Mesenchymal stem cell of the bone marrow (primary cell): ENCODE measurements around a stretch of chr16.

GRCh38 chr16:57379224-57380009, 7.1 kb downstream of the CX3CL1 start:
- CAGE, long polyA plus RNA: no peak

GRCh38 chr16:57475729-57476285, 10.5 kb downstream of the DOK4 start:
- CAGE, long polyA plus RNA: no peak

- CAGE, long polyA plus RNA: no peak
Measured at GRCh38 chr16:57483830-57484465, 2.3 kb downstream of the DOK4 start.

DNA sequence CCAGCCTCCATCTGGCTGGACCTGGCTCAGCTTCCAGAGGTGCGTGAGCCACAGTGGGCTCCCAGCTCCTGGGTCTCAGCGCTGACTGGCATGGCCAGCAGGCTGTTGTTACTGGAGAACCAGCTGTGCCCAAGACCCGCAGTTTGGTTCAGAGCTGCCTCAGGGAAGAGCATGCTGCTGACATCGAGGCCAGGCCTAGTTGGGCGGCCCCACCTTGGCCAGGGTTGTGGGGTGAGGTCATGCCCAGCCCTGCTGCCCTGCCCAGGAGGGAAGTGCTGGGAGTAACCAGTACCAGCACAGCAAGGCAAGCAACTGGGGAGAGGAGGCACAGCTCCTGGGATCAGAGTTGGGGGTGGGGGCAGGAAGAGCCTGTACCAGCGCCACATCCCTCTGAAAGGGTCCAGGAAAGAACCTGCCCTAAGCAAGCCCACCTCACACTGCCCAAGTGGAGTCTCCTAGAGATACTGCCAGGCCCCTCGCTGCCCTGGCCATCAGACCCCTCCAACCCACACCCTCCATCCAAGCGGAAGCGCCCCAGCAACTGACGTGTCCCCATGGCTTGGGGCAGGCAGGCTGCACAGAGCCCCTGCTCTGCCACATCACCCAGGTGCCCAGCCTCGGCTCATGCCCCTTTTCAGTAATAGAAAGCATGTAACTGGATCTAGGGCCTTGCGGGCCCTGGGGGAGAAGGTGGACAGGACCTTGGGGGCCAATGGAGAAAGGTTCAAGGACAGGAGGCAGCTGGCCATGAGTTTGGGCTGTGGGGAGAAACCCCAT, 1.0 kb downstream of the DOK4 start:
- CAGE, long polyA plus RNA: no peak

GRCh38 chr16:57486929-57487545, 744 bp upstream of the DOK4 start:
- CAGE, long polyA plus RNA: no peak

DNA sequence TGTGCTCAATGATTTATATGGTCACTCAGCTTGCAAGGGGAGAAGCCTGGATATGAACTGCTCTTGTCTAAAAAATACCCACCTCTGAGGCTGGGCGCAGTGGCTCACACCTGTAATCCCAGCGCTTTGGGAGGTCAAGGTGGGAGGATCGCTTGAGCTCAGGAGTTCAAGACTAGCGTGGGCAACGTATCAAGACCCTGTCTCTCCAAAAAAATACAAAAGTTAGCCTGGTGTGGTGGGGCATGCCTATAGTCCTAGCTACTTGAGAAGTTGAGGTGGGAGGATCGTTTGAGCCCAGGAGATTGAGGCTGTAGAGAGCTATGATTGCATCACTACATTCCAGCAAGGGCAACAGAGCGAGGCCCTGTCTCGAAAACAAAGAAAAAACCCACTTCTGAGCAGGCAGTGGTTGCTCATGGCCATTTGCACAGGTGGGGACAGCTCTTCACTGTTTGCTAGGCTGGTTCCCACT, 4.3 kb upstream of the ADGRG1 start:
- CAGE, long polyA plus RNA: no peak

GRCh38 chr16:57630415-57631394, 2.3 kb downstream of the ADGRG1 start:
- CAGE, long polyA plus RNA: no peak

DNA sequence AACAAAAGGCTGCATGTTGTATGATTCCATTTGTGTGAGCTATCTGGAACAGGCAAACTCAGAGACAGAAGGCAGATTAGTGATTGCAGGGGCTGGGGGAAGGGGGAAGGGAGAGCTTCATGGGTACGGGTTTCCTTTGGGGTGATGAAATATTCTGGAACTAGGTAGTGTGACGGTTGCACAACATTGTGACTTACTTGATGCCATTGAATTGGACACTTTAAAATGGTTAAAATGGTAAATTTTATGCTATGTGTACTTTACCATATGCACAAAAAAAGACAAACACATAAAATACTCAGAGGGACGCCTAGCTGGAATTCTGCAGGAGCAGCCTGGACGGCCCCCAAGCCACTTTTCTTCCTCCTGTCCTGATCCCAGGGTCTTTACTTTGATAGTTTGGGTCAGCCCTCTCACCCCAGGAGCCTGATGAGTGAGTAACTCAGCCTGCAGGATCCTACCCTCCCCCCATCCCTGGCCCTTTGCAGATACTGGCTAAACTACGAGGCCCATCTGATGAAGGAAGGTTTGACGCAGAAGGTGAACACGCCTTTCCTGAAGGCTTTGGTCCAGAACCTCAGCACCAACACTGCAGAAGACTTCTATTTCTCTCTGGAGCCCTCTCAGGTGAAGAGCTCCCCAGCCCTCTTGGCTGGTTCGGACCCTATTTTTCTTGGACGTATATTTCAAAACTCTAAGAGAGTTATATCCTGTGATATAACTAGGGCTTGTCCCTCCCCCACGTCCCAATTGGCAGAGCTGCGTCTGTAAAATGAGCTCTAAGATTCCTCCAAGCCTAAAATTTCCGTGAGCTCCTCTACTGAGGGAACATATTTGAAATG, 7.8 kb downstream of the ADGRG3 start:
- CAGE, long polyA plus RNA: no peak

- CAGE, long polyA plus RNA: no peak
Measured at GRCh38 chr16:57703812-57704211, 9.2 kb downstream of the DRC7 start.

DNA sequence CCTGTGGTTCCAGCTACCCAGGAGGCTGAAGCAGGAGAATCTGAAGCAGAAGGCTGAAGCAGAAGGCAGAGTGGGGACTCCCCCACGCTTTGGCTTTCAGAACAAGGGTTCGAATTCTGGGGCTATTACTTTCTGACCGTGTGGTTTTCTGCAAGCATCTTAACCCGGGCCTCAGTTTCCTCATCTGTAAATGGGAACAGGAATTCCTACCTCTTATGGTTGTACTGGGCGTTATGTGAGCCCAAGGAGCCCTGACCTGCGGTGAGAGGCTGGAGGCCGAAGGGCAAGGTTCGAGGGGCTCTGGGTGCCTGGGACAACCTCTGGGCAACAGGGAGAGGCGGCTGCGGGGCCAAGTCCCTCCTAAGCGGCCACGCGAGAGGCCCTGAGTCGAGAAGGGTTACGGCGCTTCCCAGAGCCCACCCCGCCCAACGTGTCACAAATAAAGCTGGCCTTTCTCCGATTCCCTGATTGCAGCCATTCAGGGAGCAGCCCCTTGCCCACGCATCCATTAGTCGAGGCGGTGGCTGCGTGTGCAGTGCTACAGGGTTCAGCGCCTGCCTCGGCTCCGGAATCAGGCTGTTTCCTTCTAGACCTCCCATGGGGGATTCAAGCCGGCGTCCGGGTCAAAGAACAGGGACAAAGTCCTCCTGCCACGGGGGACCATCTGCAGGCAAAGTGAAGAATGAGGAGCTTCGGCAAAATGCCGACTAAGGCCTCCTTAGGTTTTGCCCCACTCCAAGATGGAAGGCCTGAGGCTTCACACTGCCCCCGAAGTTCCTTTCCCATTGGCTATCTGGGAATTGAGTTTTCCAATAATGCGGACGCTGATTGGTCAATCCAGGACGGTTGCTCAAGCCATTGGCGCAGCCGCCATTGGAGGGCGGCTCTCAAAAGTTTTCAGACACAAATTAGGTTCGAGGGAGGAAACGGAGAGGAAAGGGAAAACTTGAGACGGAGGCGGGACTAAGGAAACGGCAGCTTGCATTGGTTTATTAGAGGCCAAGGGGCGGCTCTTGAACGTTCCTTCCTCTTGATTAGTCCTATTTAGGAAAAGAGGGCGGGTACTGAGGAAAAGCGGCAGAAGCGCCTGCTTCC, 655 bp upstream of the KATNB1 start:
- CAGE, long polyA plus RNA: no peak

DNA sequence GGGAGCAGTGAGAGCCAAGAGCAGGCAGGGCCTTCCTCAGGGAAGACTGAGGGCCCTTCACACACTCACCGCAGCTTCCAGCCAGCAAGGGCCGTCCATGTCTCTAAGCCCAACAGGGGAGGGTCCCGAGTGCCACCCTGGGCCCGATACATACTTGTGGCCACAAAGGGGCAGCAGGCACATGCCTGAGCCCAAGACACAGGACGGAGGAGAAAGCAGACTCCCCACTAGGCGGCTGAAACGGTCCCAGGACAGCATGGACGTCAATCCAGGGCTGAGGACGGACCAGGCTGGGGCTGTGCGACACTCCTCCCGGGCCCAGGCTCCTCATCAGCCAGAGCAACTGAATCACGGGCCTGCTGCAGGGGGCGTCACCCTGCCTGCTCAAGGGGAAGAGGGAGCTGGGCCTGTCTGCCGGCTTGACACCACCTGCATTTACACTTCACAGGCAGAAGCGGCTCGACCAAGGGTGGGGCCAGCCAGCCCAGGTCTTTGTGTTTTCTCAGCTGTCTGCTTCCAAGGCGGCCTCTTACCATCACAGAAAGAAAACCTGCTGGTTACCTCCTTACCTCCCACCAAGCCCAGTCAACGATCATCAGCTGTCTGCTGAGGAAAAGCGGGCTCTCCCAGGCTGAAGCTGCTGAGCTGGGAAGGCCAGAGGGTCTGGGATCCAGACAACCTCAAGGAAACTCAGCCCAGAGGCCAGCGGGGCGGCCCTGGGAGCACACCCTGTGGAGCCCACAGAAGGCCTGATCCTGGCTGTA, 26.5 kb downstream of the KIFC3 start:
- CAGE, long polyA plus RNA: no peak

DNA sequence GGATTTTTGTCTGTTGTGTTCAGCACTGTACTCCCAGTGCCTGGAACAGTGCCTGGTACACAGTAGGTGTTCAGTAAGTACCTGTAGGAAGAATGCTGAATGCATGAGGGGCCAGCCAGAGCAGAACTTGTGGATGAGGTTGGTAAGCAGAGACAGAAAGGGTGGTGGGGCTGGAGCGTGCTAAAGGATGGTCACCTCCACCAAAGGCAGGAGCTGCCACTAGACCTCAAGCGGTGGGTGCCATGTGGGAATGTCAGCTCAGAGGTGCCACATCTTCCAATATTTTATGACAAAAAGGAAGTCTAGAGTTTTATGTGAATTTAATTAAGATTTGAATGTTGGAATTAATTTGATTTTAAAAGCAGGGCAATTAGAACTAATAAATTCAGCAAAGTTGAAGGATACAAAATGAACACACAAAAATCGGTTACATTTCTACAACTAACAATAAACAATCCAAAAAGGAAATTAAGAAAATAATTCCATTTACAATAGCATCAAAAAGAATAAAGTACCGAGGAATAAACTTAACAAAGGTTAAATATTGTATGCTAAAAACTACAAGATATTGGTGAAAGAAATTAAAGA, 25.6 kb downstream of the KIFC3 start:
- CAGE, long polyA plus RNA: no peak

DNA sequence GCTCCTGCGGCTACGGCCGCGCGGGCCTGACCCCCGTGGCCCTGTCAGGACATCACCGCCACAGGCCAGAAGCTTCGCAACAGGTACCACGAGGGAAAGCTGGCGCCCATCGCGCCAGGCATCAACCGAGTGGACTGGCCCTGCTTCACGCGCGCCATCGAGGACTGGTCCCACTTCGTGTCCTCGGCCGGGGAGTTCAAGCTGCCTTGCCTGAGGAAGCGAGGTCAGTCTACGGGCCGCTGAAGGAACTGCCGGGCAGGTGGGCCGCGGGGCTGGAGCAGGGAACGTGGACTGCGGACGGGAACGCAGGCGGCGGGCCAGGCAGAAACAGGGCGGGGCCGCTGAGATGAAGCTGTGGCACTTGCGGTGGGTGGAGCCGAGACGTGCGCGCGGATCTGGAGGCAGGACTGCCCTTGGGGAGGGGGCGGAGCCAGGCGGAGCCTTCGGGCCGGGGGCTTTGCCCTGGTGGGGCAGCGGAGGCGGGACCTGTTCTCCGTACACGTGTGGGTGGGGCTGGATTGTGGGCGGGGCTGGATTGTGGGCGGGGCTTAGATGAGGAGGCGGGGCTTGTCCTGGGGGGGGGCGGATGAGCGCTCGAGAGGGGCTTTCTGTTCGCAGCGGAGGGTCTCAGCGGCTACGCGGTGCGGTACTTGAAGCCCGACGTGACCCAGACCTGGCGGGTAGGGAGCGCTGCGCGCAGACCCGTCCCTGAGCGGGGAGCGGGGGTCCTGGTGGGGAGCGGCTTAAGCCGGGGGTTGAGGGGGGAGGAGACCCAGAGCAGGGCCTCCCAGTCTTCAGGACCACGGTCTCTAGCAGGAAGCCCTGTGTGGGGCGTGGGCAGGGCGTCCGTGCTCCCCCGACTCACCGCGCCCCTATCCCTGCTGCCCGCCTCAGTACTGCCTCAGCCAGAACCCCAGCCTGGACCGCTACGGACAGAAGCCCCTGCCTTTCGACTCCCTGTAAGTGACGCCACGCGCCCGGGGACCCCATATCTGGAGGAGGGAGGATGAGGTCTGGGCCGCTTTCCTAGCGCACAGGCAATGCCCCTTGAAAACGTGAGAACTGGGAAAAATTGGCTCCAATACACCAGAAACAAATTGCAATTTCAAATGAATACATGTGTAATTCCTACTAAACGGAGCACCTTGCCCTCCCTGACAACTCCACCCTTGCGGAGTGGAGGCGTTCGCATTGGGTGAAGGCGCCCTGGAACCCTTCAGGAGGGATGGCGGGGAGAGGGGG, 8.7 kb downstream of the TEPP start:
- CAGE, long polyA plus RNA: no peak

DNA sequence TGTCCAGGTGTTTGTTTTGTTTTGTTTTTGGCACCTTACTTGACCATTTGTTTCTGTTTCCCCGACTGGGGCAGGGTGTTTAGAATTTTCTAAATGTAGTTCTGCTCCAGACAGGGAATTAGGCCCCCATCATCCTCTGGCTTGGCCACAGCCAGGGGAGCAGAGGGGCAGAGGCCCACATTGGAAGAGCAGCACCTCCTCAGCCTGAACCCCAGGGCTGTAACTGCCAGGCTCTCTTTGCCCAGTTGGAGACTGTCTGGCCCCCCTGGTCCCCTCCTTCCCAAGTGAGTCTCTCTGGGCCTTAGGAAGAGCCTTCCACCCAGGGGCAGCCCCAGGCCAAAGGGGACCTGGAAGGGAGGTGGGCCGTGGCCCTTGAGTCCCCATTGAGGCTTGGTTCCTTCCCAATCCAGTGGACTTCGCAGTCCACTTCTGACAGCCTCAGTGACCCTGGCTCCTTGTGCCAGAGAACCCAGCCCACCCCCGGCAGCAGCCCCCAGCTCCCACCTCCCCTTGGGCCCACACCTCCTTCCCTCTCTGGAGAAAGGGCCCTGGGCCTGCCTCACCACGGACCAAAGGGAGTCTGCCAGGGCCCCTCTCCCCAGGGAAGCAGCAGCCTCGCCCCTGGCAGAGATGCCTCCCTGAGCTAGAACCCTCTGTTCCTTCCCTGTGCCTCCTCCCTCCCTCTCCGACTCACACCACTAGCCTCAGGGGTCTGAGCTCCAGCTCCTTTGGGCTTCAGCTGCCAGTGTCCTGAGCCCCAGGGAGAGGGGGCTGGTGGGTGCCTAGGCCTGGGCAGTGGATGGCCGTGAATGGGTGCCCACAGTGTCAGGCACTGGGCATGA, 20.2 kb downstream of the MMP15 start:
- CAGE, long polyA plus RNA: no peak

GRCh38 chr16:58159432-58160403, 30.5 kb upstream of the CFAP20 start:
- CAGE, long polyA plus RNA: no peak

DNA sequence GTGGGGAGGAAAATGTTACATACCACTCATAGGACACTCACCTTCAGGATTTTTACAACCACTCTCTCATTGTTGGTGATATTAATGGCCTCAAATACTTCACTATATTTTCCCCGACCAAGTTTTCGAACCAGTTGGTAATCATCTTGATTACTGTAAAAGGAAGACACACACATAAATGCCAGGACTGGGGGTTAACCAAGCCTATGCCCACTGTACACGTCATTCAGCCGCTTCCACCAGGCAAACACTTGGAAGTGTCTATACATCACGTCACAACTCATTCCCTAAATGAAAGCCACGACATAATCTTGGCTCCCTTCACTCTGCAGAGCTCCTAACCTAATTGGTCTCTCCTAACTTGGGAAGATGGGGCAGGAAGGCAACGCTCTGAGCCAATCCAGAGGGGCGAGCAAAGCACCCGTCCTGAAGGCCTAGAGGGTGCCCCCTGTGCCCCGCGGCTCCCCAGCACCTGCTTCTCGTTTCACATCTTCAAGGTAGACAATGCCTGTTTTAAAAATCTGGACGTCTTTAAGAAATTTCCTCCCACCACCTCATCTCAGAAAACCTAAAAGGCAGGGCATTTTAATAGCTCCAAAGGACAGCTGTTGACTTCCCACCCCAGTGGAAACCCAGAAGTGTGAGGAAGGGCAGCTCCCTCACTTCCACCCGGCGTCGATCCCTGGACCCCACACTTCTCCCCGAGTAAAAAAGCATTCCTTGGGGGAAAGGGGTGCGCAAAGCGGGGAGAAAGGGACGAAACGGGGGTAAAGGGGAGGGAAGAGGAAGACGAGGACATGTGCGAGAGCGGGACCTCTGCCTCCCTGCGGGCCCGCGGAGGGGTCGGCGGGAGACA, 986 bp downstream of the CSNK2A2 start:
- CAGE, long polyA plus RNA: no peak

DNA sequence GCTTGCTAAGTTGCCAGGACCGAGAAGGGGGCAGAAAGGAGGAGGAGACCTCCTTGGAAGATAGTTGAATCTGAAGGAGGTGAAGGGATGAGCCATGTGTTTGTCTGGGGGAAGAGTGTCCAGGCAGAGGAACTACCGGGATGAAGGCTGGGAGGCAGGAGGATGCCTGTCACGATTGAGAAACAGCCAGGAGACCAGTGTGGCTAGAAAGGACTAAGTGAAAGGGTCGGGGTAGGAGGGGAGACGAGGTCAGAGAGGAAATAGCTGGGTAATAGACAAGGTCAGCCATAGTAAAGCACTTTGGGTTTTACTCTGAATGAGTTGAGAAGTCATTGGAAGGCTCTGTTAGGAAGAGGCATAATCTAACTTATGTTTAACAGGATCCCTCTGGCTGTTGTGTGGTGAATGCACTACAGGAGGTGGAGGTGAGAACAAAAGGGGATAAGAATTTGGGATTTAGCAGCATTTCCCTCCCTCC, 12.8 kb upstream of the CCDC113 start:
- CAGE, long polyA plus RNA: no peak

GRCh38 chr16:58318611-58318762, 23.7 kb upstream of the PRSS54 start:
- CAGE, long polyA plus RNA: no peak

GRCh38 chr16:58448660-58449382, 51.1 kb upstream of the NDRG4 start:
- CAGE, long polyA plus RNA: no peak

- CAGE, long polyA plus RNA: no peak
Measured at GRCh38 chr16:58516786-58517521, 1.6 kb downstream of the SETD6 start.